Zone of skin (tissue), 1 donor: ENCODE measurements around a stretch of chr5.

GRCh38 chr5:173055830-173056265 lies 304 bp upstream of the CREBRF start:
- RRBS: 2% methylated on average over 7 of the region's 24 CpGs

DNA sequence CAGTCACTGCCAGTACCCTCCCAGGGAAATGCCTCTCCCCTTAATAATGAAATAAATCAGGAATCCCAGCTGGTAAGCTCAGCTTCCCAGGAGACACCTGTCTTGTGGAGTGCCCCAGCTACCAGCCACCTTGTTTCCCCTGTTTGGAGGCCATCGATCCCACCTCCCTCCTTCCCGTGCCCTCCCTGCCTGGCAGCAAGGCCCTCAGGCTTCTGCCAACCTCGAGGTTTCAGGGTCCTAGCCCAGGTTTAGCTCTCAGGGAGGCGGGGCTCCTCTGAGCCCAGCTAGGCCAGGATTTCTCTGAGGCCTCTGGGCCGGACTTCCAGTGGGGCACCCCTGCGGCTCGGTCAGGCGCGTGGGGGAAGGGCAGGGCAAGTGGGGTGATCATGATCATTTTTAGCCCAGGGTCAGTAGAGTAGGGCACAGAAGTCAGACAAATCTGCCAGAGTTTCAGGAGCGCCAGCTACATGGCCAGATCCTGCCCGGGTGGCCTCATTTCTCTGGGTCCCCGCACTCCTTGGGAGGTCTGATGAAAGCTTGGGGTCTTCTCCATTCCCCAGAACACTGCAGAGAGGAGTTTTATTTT lies 988 bp upstream of the NKX2-5 start:
- RRBS: 46% methylated on average over 2 of the region's 12 CpGs

DNA sequence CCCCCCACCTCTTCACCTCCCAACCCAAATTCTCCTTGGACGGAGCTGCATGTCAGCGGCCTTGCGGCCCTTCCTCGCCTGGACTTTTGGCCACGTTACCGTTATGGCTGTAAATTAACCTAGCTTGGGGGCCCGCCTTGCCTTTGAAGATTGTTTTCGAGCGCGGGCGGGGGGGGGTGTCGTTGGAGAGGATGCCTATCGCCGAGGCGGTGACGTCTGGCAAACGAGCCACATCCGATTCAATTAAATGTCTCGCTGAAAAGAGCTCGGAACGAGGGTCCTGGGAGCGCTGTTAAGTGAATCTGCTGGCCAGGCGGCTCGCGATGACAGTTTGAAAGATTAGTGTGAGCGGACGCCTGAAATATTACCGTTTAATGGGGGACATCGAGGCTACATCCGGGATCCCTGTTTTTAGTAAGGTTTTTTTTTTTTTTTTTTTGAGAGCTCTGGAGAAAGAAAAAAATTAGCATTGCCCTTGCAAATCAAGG lies 2.2 kb upstream of the NKX2-5 start:
- RRBS: no CpG with 5 or more reads among the region's 30 CpGs

GRCh38 chr5:173244206-173244995 lies 9.4 kb upstream of the NKX2-5 start:
- RRBS: 4% methylated on average over 31 of the region's 63 CpGs

DNA sequence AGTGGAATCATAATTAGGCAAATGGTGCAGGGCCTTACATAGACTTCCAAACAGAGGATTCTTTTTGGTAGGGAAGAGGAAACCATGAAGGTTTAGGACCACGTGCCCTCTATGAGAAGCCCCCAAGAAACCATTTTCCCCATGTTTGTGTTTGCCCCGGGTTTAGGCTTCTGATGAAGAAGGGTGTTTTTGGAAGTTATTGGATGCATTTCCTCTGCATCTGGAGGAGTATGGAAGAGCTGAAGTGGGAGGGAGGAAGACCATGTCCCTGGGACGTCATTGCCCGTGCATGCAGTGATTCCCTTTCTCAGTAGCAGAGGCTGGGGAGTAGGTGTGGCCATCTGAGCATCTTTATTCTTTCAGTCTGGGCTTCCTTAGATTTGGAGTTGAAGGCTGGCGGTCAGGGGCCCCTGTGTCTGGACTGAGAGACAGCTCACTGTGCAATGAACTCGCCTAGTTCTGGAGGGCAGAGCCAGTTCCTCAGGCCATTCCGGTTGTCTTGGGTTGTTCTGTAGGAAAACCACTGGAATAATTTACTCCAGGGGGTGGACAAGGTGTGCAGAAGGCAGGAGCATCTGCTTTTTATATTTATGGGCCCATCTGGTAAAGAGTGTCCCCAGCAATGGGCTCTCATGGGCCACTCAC lies 9.4 kb downstream of the STC2 start:
- RRBS: no CpG with 5 or more reads among the region's 7 CpGs

DNA sequence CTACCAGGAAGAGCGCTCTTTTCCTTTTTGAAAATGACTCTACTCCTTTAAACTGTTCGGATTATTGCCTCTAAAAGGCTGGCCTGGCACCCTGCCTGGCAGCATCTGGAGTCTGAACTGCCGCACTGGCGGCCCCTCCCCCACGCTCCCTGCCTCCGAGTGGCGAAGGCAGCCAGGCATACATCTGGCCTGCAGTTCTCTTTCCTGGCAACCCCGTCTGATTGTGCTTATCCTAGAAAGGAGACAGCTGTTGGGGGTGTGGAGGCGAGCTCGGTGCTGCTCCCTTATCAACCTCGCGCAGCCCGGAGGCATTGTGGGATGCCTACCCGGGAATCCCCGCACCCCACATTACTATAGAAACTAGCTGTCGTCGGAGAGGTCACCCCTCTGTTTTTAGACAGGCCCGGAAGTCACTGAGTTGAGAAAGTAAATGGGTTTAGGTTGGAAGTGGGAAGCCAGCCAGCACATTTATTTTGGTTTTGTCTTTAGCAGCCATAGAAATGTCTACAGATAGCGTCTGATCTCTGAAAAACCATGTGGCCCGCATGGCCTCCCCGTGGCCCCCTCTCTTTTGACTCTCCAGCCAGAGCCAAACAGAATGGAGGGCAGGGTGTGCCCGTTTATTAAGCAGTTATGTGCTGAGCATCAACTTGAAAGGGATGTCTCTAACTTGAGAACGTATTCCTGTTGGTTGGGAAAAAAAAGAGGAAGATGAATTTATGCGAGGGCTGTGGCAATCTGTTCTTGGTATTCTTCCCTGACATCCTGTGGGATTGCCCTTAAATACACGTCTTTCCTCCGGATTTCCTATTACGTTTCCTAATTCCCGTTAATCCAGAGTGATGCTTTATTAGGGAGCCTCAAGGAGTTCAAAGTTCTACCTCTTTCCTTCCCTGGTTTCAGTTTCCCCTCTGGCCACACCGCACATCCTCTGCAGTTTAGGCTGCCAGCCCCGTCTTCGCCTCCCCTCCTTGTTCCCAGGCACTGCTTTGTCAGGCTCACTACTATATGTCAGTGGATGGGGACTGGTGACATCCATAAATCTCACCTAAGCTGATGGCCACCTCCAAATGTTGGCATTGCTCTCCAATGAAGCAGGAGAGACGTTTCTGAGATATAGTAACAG lies 3.9 kb downstream of the STC2 start:
- RRBS: 5% methylated on average over 4 of the region's 32 CpGs

DNA sequence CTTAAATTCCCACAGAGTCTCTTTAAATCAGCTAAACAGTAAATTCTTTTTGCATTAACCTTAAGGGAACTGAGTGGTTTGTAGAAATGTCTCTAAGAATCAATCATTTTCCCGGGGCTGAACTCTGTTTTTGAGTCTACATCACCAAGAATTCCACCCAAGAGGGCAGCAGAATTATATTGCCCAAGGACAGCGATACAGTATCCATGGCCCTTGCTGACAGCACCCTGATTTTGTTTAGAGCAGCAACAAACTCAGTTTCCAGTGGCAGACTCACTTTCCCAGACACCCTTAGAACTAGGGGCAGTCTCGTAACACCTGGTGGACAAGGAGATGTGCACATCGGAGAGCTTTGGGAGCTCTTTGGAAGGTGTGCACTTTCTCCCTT lies 82.8 kb downstream of the BOD1 start:
- RRBS: no CpG with 5 or more reads among the region's 4 CpGs

DNA sequence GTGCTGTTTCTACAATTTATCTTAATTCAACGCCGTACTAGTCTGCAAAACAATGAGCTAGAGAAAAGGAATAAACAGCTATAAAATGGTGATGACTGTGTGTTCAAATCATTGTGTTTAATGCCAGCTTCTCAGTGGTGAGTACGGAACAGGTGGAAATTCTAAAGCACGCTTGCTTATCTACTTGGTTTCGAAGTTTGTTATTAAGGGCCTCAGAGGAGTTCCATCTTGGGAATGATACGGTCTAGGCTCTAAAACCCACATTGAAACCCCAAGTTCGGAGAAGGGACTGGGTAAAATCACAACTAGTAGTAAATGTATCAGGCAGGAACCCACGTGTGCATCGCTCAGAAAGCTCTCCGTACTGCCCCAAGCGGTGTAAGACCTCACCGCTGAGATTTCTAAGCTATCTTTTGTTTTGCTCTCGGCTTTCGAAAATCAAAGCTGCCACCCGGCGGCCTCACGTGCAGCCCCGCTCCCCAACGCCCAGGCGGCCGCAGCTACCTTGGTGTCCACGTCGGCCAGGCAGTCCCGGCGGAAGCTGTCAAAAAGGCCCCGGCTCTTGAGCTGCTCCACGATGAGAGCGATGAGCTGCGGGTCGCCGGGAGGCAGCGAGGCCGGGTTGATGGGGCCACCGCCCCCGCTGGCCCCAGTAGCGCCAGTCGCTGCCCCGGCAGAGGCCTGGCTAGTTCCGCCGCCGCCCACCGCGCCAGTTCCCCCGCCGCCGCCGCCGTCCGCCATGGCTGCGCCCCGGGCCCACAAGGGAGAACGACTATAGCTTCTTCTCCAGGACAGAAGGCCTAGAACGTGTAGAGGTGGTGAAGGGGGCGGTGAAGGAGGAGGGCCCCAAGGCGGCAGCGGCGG lies 522 bp downstream of the BOD1 start:
- RRBS: 2% methylated on average over 24 of the region's 57 CpGs

- RRBS: no CpG with 5 or more reads among the region's 9 CpGs
These were observed 25.8 kb upstream of the BOD1 start for GRCh38 chr5:173642012-173642827.

- RRBS: no CpG with 5 or more reads among the region's 3 CpGs
These were observed 27.5 kb upstream of the BOD1 start for GRCh38 chr5:173643917-173644426.

DNA sequence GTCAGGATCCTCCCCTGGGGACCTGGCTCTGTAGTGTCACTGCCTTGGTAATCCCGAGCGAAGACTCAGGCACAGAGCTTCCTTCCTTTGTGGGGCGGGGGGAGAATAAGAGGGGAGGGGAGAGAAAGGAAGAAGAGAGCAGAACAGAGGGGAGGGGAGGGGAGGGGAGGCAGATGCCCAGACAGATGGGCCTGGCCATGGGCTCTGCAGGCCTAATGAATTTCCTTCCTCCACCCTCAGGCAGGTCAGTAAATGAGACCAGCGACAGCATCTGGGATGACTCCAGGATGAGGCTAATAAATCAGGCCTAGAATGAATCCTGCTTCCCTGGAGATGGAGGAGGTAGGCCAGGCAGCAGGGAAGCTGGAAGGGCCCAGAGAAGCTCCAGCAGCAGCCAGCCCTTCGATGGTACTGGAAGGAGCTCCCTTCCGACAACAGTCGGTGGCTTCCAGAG lies 104.2 kb upstream of the BOD1 start:
- RRBS: no CpG with 5 or more reads among the region's 7 CpGs

DNA sequence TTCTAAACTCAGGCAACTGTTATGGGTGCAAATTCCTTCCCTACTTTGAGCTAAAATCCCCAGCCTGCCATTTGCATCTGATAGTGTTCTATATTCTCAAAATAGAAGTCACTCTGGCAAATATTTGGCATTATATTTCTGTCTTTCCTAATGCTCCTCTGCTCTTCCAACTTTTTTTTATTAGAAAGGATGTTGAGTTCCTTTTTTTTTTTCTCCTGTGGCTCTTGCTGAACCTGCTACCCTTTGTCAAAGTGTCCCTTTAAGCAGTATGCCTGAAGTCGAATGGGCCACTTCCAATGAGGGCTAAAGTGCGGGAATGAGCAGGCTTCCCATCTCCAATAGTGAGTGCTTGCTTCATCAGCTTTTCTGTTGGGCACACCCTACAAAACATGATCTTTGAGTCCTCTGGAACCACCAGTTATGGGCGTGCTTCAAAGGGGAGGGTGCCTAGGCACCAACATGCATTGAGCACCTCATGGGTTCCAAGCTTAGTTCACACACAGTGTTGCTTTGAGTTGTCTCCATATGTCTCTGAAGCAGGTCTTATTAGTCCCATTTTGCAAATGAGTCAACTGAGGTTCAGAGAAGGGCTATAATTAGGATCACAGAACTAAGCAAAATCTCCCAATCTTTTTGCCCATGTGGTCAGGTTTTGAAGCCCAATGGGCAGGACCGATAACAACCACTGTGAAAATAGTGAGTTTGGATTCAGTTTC lies 132.9 kb upstream of the CPEB4 start:
- RRBS: no CpG with 5 or more reads among the region's 4 CpGs

DNA sequence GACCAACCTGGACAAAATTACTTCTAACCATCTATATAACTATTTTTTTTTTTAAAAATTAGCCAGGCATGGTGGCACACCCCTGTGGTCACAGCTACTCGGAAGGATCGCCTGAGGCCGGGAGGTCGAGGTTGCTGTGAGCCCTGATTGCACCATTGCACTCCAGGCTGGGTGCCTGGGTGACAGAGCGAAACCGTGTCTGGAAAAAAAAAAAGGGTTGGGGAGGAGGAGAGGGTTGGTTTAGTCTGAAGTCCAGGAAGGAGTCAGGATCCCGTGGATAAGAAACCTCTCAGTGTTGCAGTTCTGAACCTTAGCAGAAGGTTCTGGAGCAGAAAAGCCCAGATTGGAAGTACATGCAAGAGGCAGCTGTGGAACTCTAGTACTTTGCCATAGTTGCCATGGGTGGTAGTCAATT lies 125.3 kb upstream of the CPEB4 start:
- RRBS: no CpG with 5 or more reads among the region's 7 CpGs

GRCh38 chr5:173822383-173822772 lies 65.8 kb upstream of the CPEB4 start:
- RRBS: no CpG with 5 or more reads among the region's 5 CpGs

GRCh38 chr5:173829541-173830482 lies 58.3 kb upstream of the CPEB4 start:
- RRBS: no CpG with 5 or more reads among the region's 10 CpGs

GRCh38 chr5:173858339-173858932 lies 29.7 kb upstream of the CPEB4 start:
- RRBS: no CpG with 5 or more reads among the region's 5 CpGs

- RRBS: no CpG with 5 or more reads among the region's 16 CpGs
These were observed 21.2 kb upstream of the CPEB4 start for GRCh38 chr5:173866851-173867484.

DNA sequence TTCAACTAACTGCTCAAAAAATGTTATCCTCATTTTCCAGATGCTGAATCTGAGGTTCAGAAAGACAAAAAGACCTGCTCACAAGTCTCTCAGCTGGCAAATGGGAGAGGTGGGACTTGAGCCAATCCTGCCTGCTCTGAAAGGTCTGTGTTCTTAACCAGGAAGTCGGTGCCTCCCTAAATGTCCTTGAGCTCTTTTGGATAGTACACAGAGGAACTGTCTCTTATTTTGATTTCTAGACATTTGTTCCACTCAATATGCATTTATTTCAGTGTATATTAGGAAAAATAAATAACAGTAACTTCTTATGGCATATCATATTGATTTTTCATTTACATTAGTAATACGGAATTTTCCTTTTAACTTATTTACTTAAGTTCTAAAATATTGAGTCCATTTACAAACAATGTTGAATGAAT lies 9.5 kb upstream of the CPEB4 start:
- RRBS: no CpG with 5 or more reads among the region's 2 CpGs

DNA sequence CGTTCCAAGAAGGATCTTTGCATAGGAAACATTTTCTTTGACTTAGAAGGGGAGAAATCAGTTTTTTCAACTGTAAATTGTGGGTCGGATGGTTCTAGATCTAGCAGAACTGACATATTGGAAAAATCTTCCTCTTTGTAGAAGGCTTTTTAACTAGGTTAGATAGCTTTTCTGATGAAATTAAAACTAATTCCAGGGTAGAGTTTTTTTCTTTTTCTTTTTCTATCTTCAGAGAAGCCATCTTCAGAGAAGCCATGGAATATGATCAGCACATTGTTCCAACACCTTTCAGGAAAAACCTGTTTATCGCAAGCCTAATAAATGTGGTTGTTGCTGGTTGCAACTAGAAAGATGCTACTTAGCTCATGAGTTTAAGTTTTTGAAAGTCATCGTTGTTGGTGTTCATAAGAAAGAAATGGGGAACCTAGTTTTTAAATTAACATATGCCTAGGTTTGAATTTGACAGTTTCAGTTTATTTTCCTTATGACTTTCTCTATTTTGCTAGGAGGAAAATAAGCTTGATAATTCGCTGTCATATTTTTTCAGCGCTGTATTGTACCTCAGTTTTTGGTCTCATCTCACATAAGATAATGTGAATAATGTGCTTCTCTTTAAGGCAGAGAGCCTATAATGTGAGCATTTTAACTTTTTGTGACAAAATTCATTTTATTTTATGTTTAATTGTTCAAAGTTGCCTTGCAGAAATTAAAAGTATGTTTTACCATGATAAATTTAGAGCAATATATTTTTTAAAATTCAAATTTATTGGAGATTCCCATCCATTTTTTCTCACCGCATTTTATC lies 7.7 kb downstream of the CPEB4 start:
- RRBS: no CpG with 5 or more reads among the region's 7 CpGs

- RRBS: no CpG with 5 or more reads among the region's 14 CpGs
These were observed 30.4 kb downstream of the CPEB4 start for GRCh38 chr5:173918341-173919155.